T47D (cell line): ENCODE measurements around a stretch of chr3.

- RRBS, result 97% methylated on average over 5 of the region's 18 CpGs
Observed at GRCh38 chr3:71031712-71032722, 551.5 kb downstream of the FOXP1 start.

- RRBS, result 1% methylated on average over 30 of the region's 102 CpGs
Observed at GRCh38 chr3:71064656-71065466, 518.7 kb downstream of the FOXP1 start.

DNA sequence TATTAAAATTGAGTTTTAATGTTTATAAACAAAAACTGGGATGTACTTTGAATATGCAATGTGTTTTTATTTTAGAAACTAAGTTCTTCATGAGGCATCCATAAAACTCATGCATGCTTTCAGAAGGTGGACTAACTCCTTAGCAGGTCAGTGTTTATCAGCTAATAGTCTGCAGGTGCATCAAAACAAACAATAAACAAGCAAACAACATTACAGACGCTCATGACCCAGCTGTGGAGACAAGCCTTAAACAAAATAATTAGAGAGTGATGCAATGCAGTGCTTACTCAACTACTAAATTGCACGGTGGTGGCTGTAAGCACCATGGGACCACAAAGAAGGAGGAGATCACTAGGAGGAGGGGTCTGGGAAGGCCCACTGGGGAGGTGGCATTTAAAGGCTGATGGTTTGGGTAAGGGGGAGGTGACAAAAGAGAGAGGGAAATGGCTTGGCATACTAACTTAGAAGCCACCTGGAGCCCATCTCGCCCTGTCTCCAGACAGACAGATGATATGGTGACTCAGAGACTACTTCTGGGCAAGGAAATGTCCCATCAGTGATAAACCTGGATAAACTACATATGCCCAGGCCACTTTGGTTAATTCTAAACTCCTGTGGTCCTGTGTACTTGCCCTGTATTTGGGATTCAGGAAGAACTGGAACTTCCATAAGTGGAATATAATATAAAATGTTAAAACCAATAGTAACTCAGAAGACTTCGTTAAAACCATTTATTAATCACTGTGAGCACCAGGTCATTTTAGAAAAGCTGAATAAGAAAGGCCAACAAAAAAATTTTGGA, 516.6 kb downstream of the FOXP1 start:
- RRBS, result no CpG with 5 or more reads among the region's 4 CpGs

GRCh38 chr3:71078681-71079395, 504.7 kb downstream of the FOXP1 start:
- RRBS, result no CpG with 5 or more reads among the region's 8 CpGs

GRCh38 chr3:71089246-71089762, 494.2 kb downstream of the FOXP1 start:
- RRBS, result no CpG with 5 or more reads among the region's 2 CpGs

DNA sequence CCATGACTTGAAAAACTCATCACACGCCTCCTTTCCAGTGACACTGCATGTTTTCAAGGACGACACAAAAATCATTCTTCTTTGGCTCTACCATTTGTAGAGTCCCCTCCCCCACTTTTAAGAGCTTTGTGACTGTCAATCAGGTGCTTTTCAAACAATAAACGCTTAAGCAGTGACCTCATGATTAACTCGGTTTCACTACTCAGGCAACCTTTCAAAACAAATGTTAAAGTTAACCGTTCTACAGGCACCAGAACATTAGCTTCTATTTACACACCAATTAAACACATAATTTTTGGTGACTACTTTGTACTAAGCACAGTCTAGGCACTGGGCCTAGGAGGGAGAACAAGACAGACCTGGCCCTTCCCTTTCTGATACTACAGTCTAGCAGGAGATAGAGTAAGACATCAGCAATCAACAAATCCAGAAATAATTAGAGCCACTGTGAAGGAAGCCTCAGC, 442.2 kb downstream of the FOXP1 start:
- RRBS, result no CpG with 5 or more reads among the region's 5 CpGs

DNA sequence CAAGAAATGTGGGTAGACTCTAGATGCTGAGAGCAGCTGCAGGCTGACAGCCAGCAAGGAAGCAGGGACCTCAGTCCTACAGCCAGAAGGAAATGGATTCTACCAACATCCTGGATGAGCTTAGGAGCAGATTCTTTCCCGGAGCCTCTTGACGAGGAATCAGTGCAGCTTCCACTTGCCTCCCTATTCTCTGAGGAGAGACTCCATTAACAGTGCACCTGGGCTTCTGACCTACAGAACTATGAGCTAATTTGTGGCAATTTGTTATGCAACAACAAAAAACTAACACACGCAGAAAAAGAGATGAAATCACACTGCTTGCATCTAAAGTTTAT, 441.0 kb downstream of the FOXP1 start:
- RRBS, result no CpG with 5 or more reads among the region's 3 CpGs

DNA sequence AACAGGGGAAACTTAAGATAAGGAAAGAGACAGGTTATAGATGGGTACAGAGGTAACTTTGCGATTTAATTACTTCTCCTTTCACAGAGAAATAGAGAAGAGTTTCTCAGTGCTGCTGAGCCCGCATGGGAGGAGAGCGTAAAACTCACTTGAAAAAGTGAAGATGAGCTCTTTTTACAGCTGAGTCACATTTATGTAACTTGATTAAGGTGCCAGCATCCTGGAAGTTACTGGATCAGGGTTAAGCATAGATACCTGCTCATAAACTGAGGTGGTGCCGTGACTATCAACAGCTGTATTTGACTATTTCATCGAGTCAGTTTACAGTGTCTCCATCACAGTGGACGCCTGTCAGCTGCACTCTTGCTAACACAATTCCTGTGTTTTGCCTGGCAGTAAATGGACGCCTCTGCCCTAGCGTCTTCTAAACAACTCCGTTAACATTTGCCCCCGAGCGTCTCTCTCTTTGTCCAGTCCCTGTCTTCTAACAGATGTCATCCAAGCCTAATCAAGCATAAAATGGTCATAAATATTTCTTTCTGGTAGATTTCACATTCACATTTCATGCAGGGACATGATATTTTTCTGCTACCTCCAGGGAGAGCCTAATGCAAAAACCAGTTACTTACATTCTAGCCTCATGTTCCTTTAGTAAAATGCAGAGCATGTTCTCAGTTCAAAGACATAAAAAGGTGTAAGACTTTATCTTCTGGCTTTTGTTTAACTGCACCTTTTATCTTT, 414.5 kb downstream of the FOXP1 start:
- RRBS, result no CpG with 5 or more reads among the region's 11 CpGs

DNA sequence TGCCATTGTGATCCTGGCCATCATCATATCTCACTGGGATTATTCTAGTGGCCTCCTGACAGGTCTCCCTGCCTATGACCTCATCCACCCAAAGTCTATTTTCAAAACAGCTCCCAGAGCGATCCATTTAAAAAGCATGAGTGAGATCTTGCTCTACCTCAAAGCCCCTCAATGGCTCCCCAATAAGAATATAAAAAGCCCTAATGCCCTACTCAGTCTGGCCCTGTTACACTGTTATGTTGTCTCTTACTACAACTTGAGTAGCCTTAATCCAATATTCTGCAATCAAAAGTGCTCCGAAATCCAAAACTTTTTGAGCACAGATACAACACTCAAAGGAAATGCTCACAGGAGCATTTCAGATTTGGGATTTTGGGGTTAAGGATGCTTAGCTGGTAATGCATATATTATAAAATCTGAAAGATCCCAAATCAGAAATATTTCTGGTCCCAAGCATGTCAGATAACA, 293.1 kb downstream of the FOXP1 start:
- RRBS, result no CpG with 5 or more reads among the region's 2 CpGs

- RRBS, result 100% methylated on average over 1 of the region's 4 CpGs
Observed at GRCh38 chr3:71304408-71305152, 278.9 kb downstream of the FOXP1 start.

GRCh38 chr3:71358990-71359571, 224.4 kb downstream of the FOXP1 start:
- RRBS, result no CpG with 5 or more reads among the region's 5 CpGs

- RRBS, result no CpG with 5 or more reads among the region's 23 CpGs
Observed at GRCh38 chr3:71488850-71490011, 94.3 kb downstream of the FOXP1 start.

DNA sequence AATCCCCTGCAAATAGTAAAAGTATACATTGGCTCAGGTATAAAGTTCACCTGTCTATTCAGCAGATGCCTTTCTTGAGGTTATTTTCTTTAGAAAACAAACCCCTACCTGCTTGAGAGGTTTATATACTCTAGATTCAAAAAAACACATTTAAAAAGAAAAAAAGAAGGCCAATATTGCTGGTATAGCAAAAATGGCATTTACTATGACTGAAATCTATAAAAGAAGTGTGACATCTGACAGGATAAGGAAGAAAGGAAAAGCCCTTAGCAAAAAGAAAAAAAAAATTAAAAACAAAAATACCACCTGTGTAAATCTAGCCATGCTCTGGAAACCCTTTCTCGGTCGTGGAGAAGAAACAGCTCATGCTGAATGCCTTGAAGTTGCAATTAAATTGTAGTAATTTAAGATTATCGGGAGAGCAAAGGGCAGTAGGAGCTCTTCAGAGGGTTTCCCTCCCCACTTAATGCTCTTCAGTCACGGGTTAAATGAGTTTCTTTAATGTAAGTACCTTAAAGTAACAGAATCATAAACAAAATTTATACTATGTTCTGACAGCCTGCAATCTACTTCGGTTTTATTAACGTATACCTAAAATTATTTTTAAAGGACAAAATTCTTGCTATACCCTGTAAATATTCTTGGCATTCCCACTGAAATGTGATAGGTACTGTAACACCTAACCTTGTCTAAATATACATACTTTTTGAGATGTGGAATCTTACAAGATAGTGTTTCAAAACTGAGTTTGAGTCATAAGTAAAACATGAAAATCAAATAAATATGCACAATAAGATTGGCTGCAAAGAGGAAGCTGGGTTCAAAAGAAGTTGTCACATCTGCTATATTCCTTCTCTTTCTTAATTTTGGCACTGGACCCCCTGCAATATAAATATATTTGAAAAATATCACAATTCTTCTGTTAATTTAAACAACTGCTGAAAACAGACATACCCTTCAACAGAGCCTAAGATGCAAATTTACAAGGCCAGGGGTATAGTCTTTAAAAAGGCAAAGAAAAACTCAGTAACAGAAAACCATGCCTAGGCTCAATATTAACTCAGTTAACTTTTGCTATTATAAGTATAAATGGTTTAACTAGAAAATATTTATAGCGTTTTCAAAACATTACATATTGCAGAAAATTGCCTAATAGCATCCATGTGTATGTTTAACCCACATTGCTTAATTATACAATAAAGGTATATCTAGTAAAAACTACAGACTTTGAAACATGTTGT, 5.3 kb downstream of the FOXP1 start:
- RRBS, result no CpG with 5 or more reads among the region's 7 CpGs

DNA sequence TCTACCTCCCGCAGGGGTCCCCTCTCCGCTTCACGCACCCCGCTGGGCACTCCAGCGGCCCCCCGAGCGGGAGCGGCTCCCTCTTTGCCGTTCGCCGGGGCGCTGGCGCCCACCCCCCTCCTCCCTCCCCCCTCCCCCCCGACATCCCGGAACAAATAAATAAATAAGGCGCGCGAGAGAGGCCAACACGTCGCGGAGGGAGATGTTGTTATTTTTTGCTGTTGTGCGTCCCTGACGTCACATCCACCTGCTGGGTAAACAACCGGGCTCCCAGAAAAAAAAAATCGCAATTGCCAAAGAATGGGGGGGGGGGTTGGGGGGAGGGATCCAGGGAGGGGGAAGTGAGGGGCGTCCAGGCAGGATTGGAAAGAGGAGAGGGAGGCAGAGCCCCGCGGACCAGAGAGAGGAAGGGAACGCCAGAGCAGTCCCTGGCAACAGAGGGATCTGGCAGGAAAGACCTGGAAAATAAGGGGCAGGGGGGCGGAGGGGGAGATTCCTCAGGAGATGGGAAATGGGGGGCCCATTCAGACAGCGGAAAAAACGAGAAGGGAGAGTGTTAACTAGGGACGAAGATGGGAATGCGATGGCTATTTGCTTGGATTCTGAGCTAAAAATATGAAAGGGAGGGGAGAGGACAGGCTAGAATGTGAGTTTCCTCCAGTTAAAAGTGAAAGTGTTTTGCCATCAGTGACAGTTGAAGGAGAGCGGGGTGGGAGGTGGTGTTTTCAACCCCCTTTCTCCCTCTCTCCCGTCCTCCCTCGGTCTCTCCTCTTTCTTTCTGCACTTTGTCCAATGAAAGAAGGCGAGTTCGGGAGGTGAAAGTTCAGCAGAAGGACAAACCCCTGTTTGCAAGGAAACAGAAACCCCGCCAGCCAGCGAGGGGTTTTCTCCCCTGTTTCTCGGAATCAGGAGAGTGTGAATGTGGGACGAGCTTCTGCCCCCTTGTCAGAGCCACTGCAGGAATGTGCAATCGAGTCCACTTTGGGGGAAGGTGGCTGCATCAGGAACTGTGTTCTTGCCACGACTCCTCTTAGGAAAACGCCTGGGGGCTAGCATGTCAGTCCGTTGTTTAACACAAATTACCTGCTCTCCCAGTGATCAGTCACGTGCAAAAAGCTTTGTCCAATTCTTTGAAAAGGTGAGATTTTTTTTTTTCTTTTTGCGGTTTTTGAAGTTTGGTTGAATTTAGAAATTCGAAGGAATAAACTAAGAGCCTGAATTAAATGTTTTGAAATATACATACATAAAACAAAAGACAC, 773 bp upstream of the FOXP1 start:
- RRBS, result 2% methylated on average over 13 of the region's 50 CpGs

- RRBS, result no CpG with 5 or more reads among the region's 5 CpGs
Observed at GRCh38 chr3:71723583-71724074, 1.6 kb downstream of the EIF4E3 start.

GRCh38 chr3:71755224-71755557, 1.5 kb downstream of the GPR27 start:
- RRBS, result no CpG with 5 or more reads among the region's 10 CpGs

DNA sequence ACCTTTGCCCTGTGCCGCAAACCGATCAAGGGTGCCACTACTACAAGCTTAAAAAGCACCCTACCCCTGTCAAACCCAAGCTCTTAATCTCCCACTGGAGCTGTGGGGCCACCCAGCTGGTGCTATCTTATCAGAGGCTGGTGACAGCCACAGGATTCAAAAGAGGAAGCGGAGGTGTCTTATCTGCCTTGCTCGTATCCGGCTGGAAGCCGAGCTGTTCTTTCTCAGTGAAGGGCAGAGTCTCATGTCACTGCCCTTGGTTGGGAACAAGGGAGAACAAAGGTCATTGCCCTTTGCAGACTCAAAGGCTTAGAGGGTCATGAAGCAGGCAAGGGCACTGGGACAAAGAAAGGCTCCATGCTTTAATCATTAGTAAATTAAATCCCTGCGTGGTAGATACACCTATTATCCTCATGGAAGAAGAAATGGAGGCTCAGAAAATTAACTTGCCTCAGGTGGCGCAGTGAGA, 359.9 kb upstream of the PROK2 start:
- RRBS, result no CpG with 5 or more reads among the region's 8 CpGs

- RRBS, result no CpG with 5 or more reads among the region's 2 CpGs
Observed at GRCh38 chr3:72255182-72255480, 470.2 kb upstream of the PROK2 start.

- RRBS, result no CpG with 5 or more reads among the region's 30 CpGs
Observed at GRCh38 chr3:72288709-72289928, 504.2 kb upstream of the PROK2 start.

GRCh38 chr3:72443585-72444690, 404.3 kb downstream of the SHQ1 start:
- RRBS, result no CpG with 5 or more reads among the region's 11 CpGs